Adrenal gland (tissue), 7 donors: ENCODE measurements around a stretch of chr1.

GRCh38 chr1:65524731-65525152 is 104.3 kb downstream of the LEPR start:
- PRO-cap, 3 experiments = no peak in any of the 3 experiments
- RAMPAGE, long total RNA, 4 experiments = no peak in any of the 4 experiments
- RRBS = no CpG with 5 or more reads among the region's 8 CpGs

DNA sequence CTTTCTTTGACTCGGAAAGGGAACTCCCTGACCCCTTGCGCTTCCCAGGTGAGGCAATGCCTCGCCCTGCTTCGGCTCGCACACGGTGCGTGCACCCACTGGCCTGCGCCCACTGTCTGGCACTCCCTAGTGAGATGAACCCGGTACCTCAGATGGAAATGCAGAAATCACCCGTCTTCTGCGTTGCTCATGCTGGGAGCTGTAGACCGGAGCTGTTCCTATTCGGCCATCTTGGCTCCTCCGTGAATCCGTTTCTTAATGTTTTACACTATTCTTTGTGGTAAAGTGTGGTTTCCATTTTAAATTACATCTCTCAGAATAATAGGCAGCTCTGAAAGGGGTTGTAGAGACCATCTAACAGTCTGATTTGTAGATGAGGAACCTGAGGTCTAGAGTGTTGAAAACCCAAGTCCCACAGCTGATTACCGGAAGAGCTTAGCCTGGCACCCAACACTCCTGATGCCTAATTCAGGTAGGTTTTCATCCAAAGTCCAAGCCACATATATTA is 143.9 kb downstream of the LEPR start:
- PRO-cap, 3 experiments = no peak in any of the 3 experiments
- RAMPAGE, long total RNA, 4 experiments = no peak in any of the 4 experiments
- RRBS = no CpG with 5 or more reads among the region's 16 CpGs

GRCh38 chr1:66292727-66293318 is 241.1 kb upstream of the SGIP1 start:
- PRO-cap, 3 experiments = no peak in any of the 3 experiments
- RAMPAGE, long total RNA, 4 experiments = no peak in any of the 4 experiments
- RRBS = no CpG with 5 or more reads among the region's 4 CpGs

GRCh38 chr1:66373673-66374196 is 160.2 kb upstream of the SGIP1 start:
- PRO-cap, 3 experiments = no peak in any of the 3 experiments
- RAMPAGE, long total RNA, 4 experiments = no peak in any of the 4 experiments
- RRBS = no CpG with 5 or more reads among the region's 3 CpGs

- PRO-cap, 3 experiments = no peak in any of the 3 experiments
- RAMPAGE, long total RNA, 4 experiments = no peak in any of the 4 experiments
- RRBS = no CpG with 5 or more reads among the region's 11 CpGs
Measured at GRCh38 chr1:66925888-66926273, 1.1 kb downstream of the MIER1 start.

DNA sequence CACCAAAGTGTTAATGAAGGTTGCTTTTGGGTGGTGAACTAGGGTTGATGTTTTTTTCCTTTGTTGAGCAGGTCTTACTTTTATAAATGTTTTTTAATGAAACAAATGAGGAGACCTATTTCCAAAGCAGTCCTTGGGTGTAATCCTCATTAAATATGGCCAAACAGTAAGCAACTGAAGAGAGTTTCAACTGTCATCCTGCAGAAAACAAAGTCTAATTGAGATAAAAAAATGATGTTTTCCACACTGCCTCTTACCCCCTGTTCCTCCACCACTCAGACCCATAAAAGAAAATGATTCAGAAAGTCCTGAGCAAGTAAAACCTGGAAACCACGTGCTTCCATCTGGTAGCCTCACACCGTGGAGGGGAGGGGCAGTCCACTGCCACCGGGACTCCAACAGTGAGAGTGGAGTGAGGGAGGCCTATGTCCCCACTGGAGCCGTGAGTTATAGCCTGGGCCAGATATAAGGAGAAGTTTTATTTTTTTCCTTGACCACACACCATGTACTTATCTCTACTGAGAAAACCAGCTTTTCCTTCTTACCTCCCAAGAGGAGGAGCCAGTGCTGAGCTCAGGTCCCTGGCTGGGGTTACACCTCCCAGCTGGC is 48.8 kb upstream of the SERBP1 start:
- PRO-cap, 3 experiments = peak in 2 of 3 experiments; most common plus-strand start position 356 of the sequence (in 1); most common minus-strand start position 285 of the sequence (in 2)
- RAMPAGE, long total RNA, 4 experiments = no peak in any of the 4 experiments
- RRBS = no CpG with 5 or more reads among the region's 4 CpGs

GRCh38 chr1:67521845-67522409 is 91.7 kb upstream of the SERBP1 start:
- PRO-cap, 3 experiments = no peak in any of the 3 experiments
- RAMPAGE, long total RNA, 4 experiments = no peak in any of the 4 experiments
- RRBS = no CpG with 5 or more reads among the region's 7 CpGs

DNA sequence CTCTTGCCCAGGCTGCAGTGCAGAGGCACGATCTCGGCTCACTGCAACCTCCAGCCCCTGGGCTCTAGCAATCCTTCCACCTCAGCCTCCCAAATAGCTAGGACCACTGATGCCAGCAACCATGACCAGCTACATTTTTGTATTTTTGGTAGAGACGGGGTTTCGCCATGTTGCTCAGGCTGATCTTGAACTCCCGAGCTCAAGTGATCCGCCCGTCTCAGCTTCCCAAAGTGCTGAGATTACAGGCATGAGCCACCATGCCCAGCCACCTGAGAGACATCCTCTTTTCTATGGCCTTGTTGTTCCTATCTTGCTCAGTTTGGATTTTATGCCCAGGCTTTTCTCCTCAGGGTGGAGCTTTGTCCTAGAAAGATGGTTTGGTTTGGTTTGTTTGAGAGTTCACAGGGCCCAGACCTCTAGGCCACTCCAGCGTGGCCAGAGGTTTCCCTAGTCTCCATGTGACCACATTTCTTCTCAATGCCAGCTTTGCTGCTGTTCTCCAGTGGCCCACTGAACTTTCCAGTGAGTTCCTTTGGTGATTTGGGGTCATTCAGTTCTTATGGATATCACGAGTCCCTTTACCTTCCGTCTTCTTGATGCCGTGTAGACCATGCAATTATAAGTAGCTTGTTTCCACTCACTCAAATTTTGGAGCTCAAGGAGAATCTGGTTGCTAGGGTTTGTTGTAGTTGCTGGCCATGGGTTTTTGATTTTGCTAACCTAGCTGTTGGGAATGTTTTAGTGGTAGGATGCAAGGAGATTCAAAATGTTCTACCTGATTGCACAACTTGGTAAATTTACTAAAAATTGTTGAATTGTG is 92.6 kb upstream of the SERBP1 start:
- PRO-cap, 3 experiments = no peak in any of the 3 experiments
- RAMPAGE, long total RNA, 4 experiments = no peak in any of the 4 experiments
- RRBS = no CpG with 5 or more reads among the region's 11 CpGs

GRCh38 chr1:67564024-67564712 is 120.8 kb upstream of the GADD45A start:
- PRO-cap, 3 experiments = no peak in any of the 3 experiments
- RAMPAGE, long total RNA, 4 experiments = no peak in any of the 4 experiments
- RRBS = no CpG with 5 or more reads among the region's 10 CpGs

DNA sequence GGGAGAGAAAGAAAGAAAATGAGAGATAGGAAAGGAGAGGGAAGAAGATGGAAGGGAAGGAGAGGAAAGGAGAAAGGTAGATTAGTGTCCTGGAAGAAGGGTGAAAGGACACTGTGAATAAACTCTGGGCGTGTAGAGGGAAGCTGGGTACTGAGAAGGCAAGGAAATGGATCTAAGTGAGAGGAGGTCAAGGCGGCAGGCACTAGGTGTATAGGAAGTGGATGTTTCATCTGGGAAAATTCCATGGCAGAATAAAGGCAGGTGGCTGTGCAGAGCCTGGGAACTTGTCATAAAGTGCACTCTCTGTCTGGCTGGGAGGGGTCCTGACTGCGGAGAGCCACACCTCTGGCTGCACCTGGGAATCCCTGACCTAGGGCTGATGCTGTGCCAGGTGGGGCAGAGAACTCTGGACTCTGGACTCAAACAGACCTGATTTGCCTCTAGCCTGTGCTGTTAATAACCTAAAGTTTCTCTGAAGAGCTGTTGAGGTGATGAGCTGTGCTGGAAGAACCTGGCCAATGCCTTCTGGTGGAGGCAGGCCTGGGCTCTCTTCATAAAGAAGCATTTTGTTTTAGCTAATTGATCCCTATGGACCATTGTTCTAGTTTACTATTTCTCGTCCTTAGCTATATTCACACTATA is 53.3 kb upstream of the GADD45A start:
- PRO-cap, 3 experiments = no peak in any of the 3 experiments
- RAMPAGE, long total RNA, 4 experiments = no peak in any of the 4 experiments
- RRBS = no CpG with 5 or more reads among the region's 4 CpGs

DNA sequence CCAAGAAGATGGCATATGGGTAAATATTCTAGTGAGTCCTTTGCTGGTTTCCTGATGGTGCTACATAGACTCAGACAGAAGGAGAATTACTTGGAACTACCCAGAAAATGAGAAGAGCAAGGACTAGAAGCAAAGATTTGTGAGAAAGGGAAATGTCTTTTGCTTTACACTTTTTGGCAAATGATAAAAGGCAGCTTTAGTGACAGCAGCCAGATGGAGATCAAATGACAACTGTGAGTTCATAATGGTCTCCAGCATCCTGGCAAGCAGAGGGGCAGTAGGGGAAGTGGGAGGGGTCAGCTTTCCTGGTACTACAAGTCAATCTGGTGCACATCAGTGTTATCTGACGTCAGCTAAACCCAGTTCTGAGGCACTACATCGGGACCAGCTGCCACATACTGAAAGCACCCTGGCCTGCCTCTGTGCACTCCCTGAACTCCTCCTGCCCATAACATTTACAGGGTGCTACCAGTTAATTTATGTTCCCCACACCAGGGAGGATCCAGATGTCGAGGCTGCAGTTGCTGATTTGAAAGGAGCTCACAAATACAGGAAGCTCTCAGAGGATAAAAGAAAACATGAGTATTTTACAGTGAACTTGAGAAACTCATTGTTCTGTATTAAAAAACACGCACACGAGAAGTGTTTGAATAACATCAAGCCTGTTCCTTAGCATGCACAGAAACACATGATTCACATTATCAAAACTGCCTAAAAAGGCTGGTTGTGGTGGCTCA is 10.4 kb upstream of the GADD45A start:
- PRO-cap, 3 experiments = no peak in any of the 3 experiments
- RAMPAGE, long total RNA, 4 experiments = no peak in any of the 4 experiments
- RRBS = no CpG with 5 or more reads among the region's 5 CpGs

DNA sequence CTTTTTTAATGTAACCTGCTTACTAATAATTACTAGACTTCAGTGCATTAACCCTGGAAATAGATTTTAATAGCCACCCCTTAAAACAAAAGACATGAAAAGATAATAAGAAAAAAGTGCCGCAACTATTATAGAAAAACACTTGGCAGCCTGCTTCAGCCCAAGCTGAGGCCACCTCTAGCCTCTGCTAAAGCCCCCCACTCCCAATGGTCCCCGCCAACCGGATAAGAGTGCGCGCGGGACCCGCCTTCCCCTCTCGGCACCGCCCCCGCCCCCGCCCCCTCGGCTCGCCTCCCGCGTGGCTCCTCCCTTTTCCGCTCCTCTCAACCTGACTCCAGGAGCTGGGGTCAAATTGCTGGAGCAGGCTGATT is 283 bp upstream of the GADD45A start:
- PRO-cap, 3 experiments = peak in 2 of 3 experiments; most common minus-strand start position 223 of the sequence (in 1)
- RAMPAGE, long total RNA, 4 experiments = no peak in any of the 4 experiments
- RRBS = no CpG with 5 or more reads among the region's 16 CpGs

GRCh38 chr1:67688822-67689792 is 4.1 kb downstream of the GADD45A start:
- PRO-cap, 3 experiments = no peak in any of the 3 experiments
- RAMPAGE, long total RNA, 4 experiments = no peak in any of the 4 experiments
- RRBS = no CpG with 5 or more reads among the region's 4 CpGs

GRCh38 chr1:67708454-67709103 is 23.6 kb downstream of the GADD45A start:
- PRO-cap, 3 experiments = no peak in any of the 3 experiments
- RAMPAGE, long total RNA, 4 experiments = no peak in any of the 4 experiments
- RRBS = no CpG with 5 or more reads among the region's 11 CpGs

- PRO-cap, 3 experiments = peak in 2 of 3 experiments; most common minus-strand start chr1:67766475 (in 2)
- RAMPAGE, long total RNA, 4 experiments = no peak in any of the 4 experiments
- RRBS = no CpG with 5 or more reads among the region's 14 CpGs
Measured at GRCh38 chr1:67766116-67766811, 67.0 kb downstream of the GNG12 start.

- PRO-cap, 3 experiments = no peak in any of the 3 experiments
- RAMPAGE, long total RNA, 4 experiments = no peak in any of the 4 experiments
- RRBS = no CpG with 5 or more reads among the region's 3 CpGs
Measured at GRCh38 chr1:67793457-67793743, 39.9 kb downstream of the GNG12 start.

- PRO-cap, 3 experiments = no peak in any of the 3 experiments
- RAMPAGE, long total RNA, 4 experiments = no peak in any of the 4 experiments
- RRBS = no CpG with 5 or more reads among the region's 2 CpGs
Measured at GRCh38 chr1:67814467-67815132, 18.7 kb downstream of the GNG12 start.

DNA sequence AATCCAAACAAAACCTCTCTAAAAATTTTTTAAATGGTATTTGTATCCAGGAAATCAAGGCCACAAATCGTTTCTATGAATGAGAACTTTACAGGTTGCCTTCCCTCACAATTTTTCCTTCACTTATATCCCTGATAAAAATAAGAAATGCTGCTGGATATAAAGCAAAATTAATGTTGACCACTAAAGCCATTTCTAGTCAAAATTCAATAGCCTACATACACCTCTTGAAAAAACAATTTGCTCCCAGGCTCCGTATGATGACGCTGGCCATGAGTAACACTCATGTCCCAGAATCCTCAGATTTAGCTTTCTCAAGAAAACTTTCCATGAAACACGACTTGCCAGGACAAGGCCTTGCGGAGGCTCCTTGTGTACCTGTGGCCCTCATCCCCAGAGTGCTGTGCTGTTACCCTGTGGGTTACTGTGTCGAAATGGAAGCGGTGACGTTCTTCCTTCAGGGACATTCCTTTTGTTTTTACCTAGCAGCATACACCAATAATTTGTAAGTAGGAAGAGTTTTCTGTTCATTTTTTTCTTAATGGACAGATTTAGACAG is 18.1 kb downstream of the GNG12 start:
- PRO-cap, 3 experiments = no peak in any of the 3 experiments
- RAMPAGE, long total RNA, 4 experiments = no peak in any of the 4 experiments
- RRBS = no CpG with 5 or more reads among the region's 8 CpGs

DNA sequence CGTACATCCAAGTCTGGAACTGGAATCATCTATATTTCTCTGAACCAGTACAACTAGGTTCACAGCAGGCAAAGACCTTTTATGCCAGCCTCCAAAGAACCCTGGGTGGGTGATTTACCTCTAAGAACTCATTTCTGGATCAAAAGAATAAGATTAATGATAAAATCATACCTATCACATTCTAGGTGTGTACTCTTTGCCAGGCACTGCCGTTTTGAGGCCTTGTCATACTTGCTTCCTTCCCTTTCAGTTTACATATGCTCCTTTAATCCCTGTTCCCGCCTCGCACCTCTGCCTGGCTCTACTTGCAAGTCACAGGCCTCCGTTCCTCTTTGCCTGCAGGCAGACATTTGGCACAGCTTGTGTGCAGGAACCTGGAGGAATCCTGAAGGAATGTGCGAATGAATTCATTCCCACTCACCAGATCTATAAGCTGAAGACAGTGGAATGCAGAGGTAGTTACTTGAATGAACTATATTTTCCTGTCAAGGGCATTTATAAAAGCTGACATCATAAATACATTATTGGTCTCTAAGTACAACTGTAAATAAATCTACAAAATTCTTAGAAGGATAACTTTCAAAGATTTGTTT is 13.9 kb downstream of the WLS start:
- PRO-cap, 3 experiments = no peak in any of the 3 experiments
- RAMPAGE, long total RNA, 4 experiments = no peak in any of the 4 experiments
- RRBS = no CpG with 5 or more reads among the region's 6 CpGs

GRCh38 chr1:68230281-68231375 is 1.7 kb downstream of the WLS start:
- PRO-cap, 3 experiments = peak in 3 of 3 experiments; most common plus-strand start chr1:68231259 (in 3); most common minus-strand start chr1:68231017 (in 1)
- RAMPAGE, long total RNA, 4 experiments = no peak in any of the 4 experiments
- RRBS = 1% methylated on average over 3 of the region's 55 CpGs